ENCODE results near the genes DRAXIN and PLOD1.

- PRO-cap, 4 experiments: no peak in any of the 4 experiments
- RAMPAGE, long total RNA, 2 experiments: no peak in any of the 2 experiments
Observed at GRCh38 chr1:11058381-11058971, 1.3 kb downstream of the SRM start.

GRCh38 chr1:11456937-11457409, 22.0 kb upstream of the DISP3 start:
- PRO-cap, 4 experiments: no peak in any of the 4 experiments
- RAMPAGE, long total RNA, 2 experiments: no peak in any of the 2 experiments

DNA sequence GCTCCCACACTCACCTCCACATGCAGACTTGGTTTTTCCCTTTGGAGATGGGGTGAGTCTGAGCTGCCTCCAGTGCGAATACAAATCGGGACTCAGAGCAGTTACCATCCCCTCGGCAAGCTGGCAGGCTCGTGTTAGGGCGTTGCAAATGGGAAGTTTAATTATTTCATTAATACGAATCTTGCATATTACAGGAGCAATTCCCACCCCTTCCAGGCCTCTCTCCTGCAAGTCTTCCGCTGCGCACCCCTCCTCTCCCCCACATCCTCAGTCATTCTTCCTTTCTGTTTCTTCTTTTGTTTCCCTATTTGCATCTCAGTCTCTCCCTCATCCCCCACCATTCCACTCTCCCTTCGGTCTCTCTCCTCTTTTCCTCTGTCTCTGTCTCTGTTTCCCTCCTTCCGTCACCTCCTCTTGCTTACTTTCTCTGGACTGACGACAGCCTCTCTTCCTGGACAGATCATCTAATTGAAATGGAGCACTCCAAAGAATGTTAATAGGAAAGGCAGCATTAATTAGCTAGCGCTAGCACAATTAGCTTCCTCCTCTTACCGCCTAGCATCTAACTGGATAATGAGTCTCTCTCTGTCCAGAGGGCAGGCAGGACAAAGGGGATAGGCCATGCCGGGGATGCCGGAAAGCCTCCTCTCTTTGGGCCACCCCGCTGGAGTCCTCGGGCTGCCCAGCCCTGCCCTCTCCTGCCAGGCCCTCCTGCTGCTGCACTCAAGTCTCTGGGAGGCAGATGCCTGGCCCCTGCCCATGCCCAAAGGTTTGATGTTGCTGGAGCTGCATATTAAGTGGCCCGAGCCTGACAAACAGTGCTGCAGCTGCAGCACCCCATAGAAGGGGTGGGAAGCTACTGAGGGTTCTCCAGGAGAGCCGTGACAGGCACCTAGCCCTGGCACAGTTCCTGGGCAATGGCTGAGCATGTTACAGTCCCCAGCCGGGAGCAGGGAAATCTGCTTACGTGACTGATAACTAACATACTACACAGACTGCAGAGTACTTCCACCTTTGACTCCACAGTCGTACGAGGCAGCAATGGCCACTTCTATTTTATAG, 20.7 kb downstream of the DISP3 start:
- PRO-cap, 4 experiments: no peak in any of the 4 experiments
- RAMPAGE, long total RNA, 2 experiments: no peak in any of the 2 experiments

DNA sequence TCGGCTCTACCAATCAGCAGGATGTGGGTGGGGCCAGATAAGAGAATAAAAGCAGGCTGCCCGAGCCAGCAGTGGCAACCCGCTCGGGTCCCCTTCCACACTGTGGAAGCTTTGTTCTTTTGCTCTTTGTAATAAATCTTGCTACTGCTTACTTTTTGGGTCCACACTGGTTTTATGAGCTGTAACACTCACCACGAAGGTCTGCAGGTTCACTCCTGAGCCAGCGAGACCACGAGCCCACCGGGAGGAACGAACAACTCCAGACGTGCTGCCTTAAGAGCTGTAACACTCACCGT, 44.8 kb downstream of the FBXO2 start:
- PRO-cap, 4 experiments: no peak in any of the 4 experiments
- RAMPAGE, long total RNA, 2 experiments: no peak in any of the 2 experiments

DNA sequence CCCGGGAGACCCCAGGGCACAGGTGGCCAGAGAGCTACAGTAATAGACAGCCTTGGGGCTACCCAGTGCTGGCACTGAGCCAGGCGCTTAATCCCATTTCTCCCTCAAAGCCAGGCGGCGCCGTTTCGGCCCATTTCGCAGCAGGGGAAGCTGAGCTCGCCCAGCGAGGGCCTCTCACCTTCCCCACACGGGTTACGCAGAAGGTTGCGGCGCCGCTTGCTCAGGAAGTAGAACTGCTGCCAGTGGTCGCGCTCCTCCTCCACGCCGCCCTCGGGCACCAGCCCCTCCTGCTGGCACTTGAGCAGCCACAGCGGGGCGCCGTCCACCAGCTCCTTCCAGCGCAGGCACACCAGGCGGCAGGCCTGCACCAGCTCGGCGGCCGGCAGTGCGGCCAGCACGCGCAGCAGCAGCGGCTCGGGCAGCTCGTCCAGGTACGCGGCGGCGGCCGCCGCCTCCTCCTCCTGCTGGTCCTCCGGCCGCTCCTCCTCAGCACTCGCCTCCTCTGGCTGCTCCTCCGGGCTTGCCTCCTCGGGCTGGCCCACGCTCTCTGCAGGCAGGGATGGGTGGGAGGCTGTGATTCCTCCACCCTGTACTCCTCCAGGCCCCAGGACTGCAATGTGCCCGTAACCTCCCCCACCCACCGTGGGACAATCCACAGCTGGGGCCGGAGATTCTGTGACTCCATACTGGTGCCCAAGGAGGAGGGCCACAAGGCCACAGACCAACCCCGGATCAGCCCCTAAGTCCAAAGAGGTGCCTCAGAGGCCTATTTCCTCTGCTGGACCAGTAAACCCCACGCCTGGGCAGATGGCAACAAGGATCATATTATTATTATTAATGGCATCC, 3.7 kb downstream of the FBXO2 start:
- PRO-cap, 4 experiments: peak in 4 of 4 experiments; most common plus-strand start position 223 of the sequence (in 1); most common minus-strand start position 198 of the sequence (in 3)
- RAMPAGE, long total RNA, 2 experiments: no peak in any of the 2 experiments

DNA sequence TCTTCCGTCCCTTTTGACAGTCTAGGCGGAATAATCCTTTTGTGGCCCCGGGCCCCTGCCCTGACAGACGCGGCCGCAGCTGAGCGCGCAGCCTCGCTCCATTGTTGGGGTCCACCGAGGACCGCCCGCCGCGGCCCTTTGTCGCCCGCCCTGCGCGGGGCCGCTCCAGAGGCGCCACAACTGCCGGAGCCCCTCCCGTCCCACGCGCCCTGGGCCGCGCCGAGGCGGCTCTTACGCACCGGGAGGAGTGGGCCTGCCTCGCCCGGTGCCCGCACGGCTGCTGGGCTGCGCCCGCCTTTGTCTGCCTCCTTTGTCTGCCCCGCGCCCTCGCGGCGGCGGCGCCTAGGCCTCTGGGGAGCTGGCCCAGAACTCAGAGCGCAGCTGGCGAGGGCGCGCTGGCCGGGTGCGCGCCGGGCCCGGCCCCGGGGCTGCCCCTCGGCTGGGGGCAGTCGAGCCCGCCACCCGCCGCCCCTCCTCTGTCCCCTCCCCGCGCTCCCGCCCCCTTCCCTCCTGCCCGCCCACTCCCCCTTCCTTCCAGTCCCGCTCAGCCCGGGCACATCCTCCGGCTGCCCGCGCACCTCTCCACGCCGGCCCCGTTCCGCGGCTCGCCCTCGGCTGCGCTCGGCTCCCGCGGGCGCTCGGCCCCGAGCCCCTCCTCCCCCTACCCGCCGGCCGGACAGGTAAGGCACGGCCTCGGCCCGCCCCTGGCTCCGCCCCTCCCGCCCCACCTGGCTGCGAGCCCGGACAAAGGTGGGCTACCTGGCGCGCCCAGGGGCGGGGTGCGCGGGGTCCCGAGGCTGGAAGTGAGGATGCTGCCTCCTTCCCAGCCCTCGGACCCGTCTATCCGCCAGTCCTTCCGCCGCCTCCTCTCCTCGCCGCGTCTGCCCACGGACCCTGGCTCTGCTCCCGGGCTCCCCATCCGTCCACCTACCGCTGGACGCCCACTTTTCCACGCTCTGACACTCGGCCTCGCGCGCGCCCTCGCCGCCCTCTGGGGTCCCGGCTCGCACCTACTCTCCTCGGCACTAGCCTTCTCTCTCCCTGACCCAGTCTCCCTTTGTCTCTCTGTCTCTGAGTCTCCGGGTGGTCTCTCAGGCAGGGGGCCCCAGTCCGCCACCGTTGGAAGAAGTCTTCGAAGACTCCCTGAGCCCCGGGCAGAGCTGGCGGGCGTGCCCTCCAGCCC, at the start of gene DRAXIN:
Gene DRAXIN (plus strand): TSS at position 537 of the 1,183 bp plus-strand sequence.
- PRO-cap, 4 experiments: no peak in any of the 4 experiments
- RAMPAGE, long total RNA, 2 experiments: no peak in any of the 2 experiments

DNA sequence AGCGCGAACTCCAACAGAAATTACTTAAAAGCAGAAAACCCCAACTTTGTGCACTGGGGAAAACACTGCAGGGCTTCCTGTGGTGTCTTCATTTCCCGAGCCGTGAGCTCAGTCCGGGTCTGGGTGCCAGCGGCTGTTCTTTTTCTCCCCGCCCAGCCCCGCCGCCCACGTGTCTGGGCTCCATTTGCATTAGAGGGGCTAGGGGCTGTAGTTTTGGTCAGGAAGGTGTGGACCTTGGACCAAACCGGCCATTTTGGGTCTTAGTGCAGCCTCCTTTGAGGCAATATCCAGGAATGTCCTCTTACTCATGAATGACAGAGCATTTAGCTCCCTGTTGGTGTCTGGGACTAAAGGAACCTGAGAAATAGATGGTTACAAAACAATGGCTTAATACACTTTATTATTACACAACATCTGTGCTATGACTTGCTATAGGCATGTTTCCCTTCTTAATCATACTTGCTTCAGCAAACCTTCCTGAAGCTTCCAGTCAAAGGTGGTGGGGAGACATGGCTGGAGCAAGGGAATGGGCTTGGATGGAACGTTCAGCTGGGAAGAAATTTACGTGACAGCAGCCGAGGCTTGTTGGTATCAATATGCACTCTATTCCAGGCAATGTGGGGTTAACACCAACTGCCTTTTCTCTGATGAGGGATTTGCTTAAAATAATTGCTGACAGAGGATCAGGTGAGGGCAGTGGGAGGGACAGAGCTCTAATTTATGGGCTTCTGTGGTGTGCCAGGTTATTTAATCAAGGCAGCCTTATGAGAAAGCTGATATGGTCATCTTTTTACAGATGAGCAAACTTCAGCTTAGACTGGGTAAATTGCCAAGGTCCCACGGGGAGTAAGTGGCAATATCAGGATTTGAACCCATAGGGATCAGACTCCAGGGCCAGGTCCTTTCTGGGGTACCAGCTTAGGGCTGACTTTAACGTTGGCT, 1.1 kb downstream of the AGTRAP start:
- PRO-cap, 4 experiments: peak in 4 of 4 experiments; most common plus-strand start position 111 of the sequence (in 3); most common minus-strand start position 104 of the sequence (in 4)
- RAMPAGE, long total RNA, 2 experiments: no peak in any of the 2 experiments

DNA sequence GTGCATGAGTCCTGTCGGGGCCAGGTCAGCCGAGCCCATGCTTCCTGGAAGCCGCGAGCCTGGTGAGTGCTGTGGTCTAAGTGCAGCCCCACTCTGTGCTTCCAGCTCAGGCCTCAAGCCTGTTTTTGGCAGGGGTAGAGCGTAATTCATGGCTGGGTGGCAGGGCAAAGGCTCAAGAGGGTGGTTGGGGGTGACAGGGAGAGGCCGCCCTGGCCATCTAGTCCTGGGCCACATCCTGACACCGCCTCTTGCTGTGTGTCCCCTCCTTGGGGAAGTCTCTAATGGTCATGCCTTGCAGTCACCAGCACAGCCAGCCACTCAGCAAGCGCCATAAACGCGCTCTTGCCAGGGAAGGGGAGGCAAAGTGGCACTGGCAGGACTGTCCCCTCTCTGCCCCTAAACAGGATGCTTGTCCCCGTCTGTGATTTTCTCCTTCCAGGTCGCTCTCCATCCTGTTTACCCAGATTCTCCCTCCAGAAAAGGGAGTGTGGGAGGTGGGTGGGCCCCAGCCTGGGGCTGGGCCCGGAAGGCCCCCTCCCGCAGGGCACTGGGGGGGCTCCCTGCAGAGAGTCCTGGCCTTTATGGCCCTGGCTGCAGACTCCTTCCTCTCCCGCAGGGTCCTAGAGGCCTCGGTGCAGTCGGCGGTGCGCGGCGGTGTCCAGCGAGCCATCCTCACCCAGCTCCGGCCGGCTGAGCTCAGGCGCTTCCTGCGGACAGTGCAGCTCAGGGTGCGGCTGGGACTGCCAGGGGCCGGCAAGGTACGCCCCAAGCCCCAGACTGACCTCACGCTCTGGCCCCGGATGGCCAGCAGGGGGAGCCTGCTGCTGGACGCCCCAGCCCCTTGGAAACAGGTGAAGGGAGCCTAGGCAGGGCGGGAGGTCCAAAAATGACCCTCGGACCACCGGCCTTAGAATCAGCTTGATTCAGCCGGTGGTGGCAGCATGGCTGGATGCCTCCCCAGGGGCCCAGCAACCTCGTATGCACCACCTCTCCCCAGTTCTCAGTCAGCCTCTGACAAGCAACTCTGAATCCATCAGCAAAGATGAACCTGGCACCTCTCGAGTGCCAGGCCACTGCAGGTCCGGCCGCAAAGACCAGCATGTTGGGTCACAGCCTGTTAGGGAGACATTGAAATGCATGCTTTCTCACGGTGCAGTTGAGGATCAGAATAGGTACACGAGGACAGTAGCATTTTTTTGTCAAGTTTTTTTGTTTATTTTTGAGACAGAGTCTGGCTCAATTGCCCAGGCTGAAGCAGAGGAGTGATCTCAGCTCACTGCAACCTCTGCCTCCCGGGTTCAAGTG, 20.8 kb downstream of the MTHFR start:
- PRO-cap, 4 experiments: peak in 3 of 4 experiments; most common plus-strand start position 615 of the sequence (in 1); most common minus-strand start position 698 of the sequence (in 2)
- RAMPAGE, long total RNA, 2 experiments: no peak in any of the 2 experiments

DNA sequence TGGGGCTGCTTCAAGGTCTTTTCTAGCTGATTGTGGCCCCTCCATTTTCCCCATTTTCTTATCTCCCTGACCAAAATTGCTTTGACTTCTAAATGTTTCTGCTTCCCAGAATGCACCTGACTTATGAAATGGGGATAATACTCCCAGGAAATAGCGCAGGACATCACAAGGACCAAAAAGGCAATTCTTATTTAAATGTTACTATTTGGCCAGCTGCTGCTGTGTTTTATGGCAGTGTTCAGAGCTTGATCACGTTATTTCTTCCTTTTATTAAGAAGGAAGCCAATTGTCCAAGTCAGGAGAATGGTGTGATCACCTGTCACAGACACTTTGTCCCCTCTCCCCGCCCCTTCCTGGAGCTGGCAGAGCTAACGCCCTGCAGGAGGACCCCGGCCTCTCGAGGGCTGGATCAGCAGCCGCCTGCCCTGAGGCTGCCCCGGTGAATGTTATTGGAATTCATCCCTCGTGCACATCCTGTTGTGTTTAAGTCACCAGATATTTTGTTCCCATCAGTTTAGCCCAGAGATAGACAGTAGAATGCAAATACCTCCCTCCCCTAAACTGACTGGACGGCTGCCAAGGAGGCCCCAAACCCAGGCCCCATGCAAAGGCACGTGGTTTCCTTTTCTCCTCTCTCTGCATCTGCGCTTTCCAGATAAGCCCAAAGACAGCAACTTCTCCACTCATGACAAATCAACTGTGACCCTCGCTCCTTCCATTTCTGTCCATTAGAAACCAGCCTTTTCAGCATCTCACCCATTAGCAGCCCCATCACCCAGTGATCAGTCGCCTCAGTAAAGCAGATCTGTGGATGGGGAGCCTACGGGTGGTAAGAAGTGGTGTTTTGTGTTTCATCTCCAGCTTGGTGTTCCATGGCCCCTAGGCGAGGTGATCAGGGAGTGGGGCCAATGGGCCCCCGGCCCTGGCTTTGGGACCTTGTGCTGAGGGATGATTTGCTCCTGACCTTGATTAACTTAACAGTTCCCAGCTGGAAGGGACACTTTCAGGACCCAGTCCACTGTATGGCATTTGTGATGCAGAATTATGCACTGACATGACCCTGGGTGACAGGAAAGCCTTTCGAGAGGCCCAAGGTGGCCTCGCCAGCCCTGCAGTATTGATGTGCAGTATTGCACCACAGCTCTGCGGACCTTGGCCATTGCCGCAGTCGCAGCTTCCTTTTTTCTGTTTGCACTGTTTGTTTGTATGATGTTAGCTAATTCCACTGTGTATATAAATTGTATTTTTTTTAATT, 5.4 kb downstream of the NPPA start:
- PRO-cap, 4 experiments: peak in 4 of 4 experiments; most common plus-strand start position 686 of the sequence (in 2); most common minus-strand start position 445 of the sequence (in 4)
- RAMPAGE, long total RNA, 2 experiments: no peak in any of the 2 experiments

GRCh38 chr1:11907696-11907963, 18.6 kb downstream of the KIAA2013 start:
- PRO-cap, 4 experiments: peak in 1 of 4 experiments; most common minus-strand start chr1:11907842 (in 1)
- RAMPAGE, long total RNA, 2 experiments: no peak in any of the 2 experiments

- PRO-cap, 4 experiments: no peak in any of the 4 experiments
- RAMPAGE, long total RNA, 2 experiments: start-site peak on the minus strand in 1 of 2 experiments, at chr1:11923236-11923257 at its widest, 14 reads per replicate
Observed at GRCh38 chr1:11922942-11923659, 3.1 kb downstream of the KIAA2013 start.

- PRO-cap, 4 experiments: peak in 4 of 4 experiments; most common plus-strand start chr1:11934731 (in 2); most common minus-strand start chr1:11934989 (in 3)
- RAMPAGE, long total RNA, 2 experiments: start-site peak on the plus strand in 2 of 2 experiments, at chr1:11934711-11934770 at its widest, 614 to 673 reads per replicate
Observed at GRCh38 chr1:11934394-11935248, at the start of gene PLOD1. Gene PLOD1 (plus strand): TSS chr1:11934717.

GRCh38 chr1:11984011-11984519, 3.8 kb downstream of the MFN2 start:
- PRO-cap, 4 experiments: no peak in any of the 4 experiments
- RAMPAGE, long total RNA, 2 experiments: no peak in any of the 2 experiments

GRCh38 chr1:12095810-12096443, 32.8 kb downstream of the TNFRSF8 start:
- PRO-cap, 4 experiments: no peak in any of the 4 experiments
- RAMPAGE, long total RNA, 2 experiments: no peak in any of the 2 experiments

- PRO-cap, 4 experiments: peak in 1 of 4 experiments; most common plus-strand start chr1:12125618 (in 1)
- RAMPAGE, long total RNA, 2 experiments: no peak in any of the 2 experiments
Observed at GRCh38 chr1:12125367-12126027, 41.3 kb upstream of the TNFRSF1B start.

DNA sequence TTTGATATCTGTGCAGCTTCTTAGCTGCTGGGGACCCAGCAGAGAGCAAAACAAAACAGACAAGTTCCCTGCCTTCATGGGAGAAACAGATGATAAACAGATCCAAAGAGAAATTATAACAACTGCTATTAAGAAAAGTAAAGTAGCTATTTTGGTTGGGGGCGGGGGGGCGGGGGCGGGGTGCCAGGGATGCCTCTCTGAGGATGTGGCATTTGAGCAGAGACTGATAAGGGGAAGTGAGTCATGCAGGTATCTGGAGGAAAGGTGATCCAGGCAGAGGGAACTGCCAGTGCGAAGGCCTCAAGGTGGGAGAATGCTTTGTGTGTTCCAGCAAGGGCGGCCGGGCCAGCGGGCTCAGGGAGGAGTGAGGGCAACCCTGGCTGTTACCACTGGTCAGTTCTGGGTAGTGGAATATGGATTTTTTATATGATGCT, 7.0 kb upstream of the TNFRSF1B start:
- PRO-cap, 4 experiments: peak in 2 of 4 experiments; most common plus-strand start position 289 of the sequence (in 2)
- RAMPAGE, long total RNA, 2 experiments: no peak in any of the 2 experiments

GRCh38 chr1:12171501-12172411, 5.0 kb downstream of the TNFRSF1B start:
- PRO-cap, 4 experiments: peak in 3 of 4 experiments; most common plus-strand start chr1:12171814 (in 1); most common minus-strand start chr1:12171709 (in 2)
- RAMPAGE, long total RNA, 2 experiments: no peak in any of the 2 experiments

DNA sequence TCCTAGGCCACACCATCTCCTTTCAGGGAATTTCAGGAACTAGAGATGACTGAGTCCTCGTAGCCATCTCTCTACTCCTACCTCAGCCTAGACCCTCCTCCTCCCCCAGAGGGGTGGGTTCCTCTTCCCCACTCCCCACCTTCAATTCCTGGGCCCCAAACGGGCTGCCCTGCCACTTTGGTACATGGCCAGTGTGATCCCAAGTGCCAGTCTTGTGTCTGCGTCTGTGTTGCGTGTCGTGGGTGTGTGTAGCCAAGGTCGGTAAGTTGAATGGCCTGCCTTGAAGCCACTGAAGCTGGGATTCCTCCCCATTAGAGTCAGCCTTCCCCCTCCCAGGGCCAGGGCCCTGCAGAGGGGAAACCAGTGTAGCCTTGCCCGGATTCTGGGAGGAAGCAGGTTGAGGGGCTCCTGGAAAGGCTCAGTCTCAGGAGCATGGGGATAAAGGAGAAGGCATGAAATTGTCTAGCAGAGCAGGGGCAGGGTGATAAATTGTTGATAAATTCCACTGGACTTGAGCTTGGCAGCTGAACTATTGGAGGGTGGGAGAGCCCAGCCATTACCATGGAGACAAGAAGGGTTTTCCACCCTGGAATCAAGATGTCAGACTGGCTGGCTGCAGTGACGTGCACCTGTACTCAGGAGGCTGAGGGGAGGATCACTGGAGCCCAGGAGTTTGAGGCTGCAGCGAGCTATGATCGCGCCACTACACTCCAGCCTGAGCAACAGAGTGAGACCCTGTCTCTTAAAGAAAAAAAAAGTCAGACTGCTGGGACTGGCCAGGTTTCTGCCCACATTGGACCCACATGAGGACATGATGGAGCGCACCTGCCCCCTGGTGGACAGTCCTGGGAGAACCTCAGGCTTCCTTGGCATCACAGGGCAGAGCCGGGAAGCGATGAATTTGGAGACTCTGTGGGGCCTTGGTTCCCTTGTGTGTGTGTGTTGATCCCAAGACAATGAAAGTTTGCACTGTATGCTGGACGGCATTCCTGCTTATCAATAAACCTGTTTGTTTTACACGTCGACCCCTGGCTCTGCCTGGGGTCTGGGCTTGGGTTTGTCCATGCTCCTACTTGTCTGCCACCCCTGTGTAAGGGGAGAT, 21.3 kb upstream of the VPS13D start:
- PRO-cap, 4 experiments: peak in 3 of 4 experiments; most common plus-strand start position 749 of the sequence (in 1)
- RAMPAGE, long total RNA, 2 experiments: start-site peak on the plus strand in 1 of 2 experiments, centred at positions 185 to 582 of the sequence, 20 to 53 reads per replicate

- PRO-cap, 4 experiments: no peak in any of the 4 experiments
- RAMPAGE, long total RNA, 2 experiments: no peak in any of the 2 experiments
Observed at GRCh38 chr1:12339673-12340118, 109.9 kb downstream of the VPS13D start.

GRCh38 chr1:12599335-12600121, 18.5 kb downstream of the DHRS3 start:
- PRO-cap, 4 experiments: no peak in any of the 4 experiments
- RAMPAGE, long total RNA, 2 experiments: no peak in any of the 2 experiments